ENCODE data around the genes SOWAHA and PPP2CA.

DNA sequence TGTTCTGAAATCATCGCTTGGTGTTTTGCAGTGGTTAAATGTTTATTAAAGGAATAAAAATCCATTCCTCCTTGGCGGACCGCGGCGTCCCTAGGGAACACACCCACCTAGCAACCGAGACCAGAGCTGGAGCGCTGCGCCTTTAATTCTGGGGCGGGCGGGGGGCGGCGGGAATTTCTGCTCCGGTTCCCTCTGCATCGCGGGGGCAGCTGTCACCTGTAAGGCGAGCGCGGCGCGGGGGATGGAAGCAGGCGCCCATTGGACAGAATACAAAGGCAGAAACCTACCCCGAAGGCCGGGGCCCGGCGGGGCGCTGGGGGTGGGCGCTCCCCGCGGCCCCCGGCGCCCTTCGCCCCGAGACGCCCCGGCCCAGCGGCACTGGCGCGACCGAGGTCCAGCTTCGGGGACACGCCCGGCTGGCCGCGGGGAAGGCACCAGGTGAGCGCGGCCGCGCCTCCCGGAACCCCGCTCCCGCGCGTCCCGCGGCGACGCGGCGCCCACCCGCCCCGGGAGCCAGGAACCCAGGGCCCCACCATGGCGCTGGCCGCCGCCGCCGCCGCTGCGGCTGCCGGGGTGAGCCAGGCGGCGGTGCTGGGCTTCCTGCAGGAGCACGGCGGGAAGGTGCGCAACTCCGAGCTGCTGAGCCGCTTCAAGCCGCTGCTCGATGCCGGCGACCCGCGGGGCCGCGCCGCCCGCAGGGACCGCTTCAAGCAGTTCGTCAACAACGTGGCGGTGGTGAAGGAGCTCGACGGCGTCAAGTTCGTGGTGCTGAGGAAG, at the start of gene SOWAHA:
Gene SOWAHA, plus strand, starts transcription at position 215 of the 777 bp plus-strand sequence.
- PRO-cap, 8 experiments: no peak in any of the 8 experiments

DNA sequence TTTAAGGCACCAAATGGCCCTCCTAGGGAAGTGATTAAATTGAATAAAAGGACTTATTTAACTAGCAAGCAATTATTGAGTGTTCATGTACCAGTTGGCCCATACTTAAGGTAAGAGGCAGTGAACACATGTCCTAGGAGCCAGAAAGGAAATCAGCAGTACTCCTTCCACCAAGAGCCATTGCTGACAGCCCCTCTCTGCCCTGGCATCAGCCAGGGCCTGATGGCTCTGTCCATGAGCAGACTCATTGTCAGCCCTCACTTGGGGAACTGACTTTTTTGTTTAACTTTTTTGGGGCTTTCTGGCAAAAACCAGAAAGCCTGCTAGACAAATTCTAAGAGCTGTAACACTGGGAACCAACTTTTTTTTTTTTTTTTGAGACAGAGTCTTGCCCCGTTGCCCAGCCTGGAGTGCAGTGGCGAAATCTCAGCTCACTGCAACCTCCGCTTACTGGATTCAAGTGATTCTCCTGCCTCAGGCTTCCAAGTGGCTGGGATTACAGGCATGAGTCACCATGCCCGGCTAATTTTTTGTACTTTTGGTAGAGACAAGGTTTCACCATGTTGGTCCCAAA, 10.6 kb upstream of the SHROOM1 start:
- PRO-cap, 8 experiments: peak in 1 of 8 experiments; most common minus-strand start position 462 of the sequence (in 1)

DNA sequence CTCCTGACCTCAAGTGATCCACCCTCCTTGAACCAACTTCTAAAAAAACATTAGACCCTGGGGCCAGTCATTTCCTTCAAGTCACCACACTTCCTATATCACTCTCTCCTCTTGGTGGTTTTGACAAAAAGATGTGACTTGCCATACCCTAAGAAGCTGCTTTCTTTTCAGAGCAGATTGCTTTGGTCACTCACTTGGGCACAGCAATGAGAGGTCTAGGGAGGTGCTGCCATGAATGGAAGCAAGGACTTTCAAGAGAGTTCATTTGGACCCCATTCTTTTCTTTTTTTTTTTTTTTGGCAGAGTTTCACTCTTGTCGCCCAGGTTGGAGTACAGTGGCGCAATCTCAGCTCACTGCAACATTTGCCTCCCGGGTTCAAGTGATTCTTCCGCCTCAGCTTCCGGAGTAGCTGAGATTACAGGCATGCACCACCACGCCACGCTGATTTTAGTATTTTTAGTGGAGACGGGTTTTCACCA, 11.1 kb upstream of the SHROOM1 start:
- PRO-cap, 8 experiments: peak in 3 of 8 experiments; most common plus-strand start position 126 of the sequence (in 2)

GRCh38 chr5:132871332-132872527, 1.7 kb upstream of the LEAP2 start:
- PRO-cap, 8 experiments: no peak in any of the 8 experiments

- PRO-cap, 8 experiments: peak in 1 of 8 experiments; most common minus-strand start chr5:132896280 (in 1)
Measured at GRCh38 chr5:132895988-132897272, 23.0 kb downstream of the LEAP2 start.

- PRO-cap, 8 experiments: peak in 1 of 8 experiments; most common minus-strand start chr5:132961050 (in 1)
Measured at GRCh38 chr5:132960883-132961919, 2.2 kb downstream of the AFF4 start.

DNA sequence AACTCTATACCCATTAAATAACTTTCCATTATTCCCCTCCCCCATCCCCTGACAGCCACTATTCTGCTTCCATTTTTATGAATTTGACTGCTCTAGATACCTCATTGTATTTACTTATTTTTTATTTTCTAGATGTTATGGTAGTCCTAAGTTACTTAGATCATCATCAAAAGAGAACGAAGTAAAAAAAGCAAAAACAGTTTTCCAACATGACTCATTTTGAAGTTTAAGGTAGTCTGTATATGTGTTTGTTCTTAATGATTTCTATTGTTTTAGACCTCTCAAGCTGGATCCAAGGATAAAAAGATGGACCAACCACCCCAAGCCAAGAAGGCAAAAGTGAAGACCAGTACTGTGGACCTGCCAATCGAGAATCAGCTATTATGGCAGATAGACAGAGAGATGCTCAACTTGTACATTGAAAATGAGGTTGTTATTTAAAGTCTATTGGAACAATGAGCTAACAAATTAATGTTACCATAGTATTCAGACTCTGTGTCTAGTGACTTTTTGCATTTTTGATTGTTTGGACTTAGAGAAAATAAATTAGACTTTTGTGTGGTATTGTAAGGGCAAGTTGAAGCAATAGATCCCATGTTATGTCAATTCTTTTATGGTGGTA, 44.1 kb downstream of the HSPA4 start:
- PRO-cap, 8 experiments: no peak in any of the 8 experiments

DNA sequence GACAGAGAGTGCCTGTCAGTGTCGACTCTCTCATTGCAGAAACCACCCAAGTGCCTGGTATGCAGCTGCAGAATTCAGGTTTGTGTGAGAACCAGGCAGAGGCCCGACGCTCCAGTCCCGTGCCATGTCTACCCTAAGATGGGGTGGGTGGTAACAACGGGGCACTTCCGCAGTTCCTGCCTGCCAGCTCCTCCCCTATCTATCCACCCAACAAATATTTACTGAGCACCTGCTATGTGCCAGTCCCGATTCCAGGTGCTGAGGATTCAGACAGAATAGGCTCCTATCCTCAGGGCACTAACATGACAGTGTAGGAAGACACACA, 206.7 kb downstream of the FSTL4 start:
- PRO-cap, 8 experiments: no peak in any of the 8 experiments

DNA sequence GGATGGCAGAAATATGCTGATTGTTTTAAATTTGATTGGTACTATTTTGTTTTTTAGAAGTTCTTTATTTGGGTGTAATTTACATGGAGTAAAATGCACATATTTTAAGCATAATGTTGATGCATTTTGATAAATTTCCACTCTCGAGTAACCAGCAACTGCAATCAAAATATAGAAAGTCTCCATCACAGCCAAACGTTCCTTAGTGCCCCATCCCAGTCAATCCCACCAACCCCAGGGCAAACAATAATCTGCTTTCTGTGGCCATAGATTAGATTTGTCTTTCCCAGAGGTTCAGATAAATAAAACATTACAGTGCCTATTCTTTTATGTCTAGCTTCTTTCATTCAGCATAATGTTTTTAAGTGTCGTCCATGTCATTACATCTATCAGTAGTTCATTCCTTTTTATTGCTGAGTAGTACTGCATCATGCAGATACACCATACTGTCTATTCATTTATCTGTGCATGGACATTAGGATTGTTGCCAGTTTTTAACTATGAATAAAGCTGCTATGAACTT, 105.1 kb upstream of the FSTL4 start:
- PRO-cap, 8 experiments: no peak in any of the 8 experiments

- PRO-cap, 8 experiments: no peak in any of the 8 experiments
Measured at GRCh38 chr5:133932369-133933357, 35.8 kb downstream of the C5orf15 start.

DNA sequence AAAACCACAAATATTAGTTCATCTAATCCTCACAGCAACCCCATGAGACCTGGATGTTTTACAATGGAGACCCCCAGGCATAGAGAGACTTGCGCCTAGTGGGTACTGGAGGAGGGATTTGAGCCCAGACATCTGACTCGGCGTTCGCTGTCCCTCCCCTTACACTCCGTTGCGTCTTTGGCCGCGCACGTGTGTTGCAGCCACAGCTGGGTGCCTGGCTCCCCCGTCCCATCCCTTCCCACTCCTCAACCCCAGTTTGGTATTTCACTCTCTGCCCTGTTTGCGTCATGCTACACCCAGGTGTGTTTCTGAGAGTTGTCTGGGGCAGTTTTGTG, 13.4 kb downstream of the TCF7 start:
- PRO-cap, 8 experiments: peak in 2 of 8 experiments; most common plus-strand start position 85 of the sequence (in 1); most common minus-strand start position 168 of the sequence (in 1)

- PRO-cap, 8 experiments: no peak in any of the 8 experiments
Measured at GRCh38 chr5:134174917-134175675, 1.7 kb downstream of the SKP1 start.

- PRO-cap, 8 experiments: peak in 8 of 8 experiments; most common plus-strand start chr5:134226127 (in 1); most common minus-strand start chr5:134226048 (in 8)
Measured at GRCh38 chr5:134225709-134226301, at the start of gene PPP2CA. PPP2CA (minus strand) TSS chr5:134226073.

GRCh38 chr5:134244952-134245641, 19.2 kb upstream of the PPP2CA start:
- PRO-cap, 8 experiments: no peak in any of the 8 experiments

- PRO-cap, 8 experiments: no peak in any of the 8 experiments
Measured at GRCh38 chr5:134246782-134247350, 21.0 kb upstream of the PPP2CA start.

DNA sequence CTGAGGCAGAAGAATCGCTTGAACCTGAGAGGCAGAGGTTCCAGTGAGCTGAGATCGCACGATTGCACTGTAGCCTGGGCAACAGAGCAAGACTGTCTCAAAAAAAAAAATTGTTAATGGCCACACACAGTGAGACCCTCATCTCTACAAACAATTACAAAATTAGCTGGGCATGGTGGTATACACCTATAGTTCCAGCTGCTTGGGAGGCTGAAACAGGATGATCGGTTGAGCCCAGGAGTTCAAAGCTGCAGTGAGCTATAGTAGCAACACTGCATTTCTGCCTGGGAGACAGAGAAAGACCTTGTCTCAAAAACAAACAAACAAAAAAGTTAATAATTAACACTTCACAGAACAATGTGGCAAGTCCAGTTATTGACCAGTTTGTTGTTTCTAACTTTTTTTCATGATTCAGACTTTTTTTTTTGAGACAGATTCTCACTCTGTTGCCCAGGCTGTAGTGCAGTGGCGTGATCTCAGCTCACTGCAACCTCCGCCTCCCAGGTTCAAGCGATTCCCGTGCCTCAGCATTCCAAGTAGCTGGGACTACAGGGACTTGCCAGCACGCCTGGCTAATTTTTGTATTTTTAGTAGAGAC, 4.2 kb upstream of the CDKN2AIPNL start:
- PRO-cap, 8 experiments: no peak in any of the 8 experiments

DNA sequence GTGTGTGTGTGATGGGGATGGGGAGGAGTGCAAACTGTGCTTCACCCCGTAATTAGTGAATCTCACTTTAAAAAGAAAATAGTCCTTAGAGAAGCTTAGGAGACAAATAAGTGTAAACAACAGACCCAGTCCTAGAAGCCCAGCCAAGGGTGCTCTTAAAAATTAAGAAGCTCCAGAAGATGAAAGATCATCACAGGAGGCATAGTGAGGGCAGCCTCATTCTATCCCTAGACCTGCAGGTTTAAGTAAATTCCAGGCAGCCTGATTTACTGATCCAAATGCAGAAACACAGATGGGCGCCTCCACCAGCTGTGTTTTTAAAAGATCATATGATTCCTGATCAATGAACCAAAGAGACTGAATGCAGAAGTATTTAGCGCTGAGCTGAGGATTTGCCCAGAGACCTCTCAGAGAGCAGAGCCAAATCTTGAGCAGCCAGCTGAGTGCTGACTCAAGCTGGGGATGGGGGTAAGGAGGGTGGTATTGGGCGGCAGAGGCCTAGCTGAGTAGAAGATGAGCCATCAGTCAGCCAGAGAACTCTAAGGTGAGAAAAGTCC, 34.0 kb upstream of the CDKN2AIPNL start:
- PRO-cap, 8 experiments: no peak in any of the 8 experiments

- PRO-cap, 8 experiments: no peak in any of the 8 experiments
Measured at GRCh38 chr5:134446863-134447372, 35.2 kb upstream of the CDKN2AIPNL start.

- PRO-cap, 8 experiments: no peak in any of the 8 experiments
Measured at GRCh38 chr5:134459208-134459617, 47.5 kb upstream of the CDKN2AIPNL start.

GRCh38 chr5:134524110-134524528, 1.4 kb upstream of the JADE2 start:
- PRO-cap, 8 experiments: peak in 8 of 8 experiments; most common plus-strand start chr5:134524388 (in 7); most common minus-strand start chr5:134524444 (in 4)